Esophagus squamous epithelium (tissue), 4 donors: Measurements from ENCODE around the genes FAM131B, ZYX and OR2A42.

- PRO-cap = no peak
- RAMPAGE, long total RNA, 4 experiments = no peak in any of the 4 experiments
Observed at GRCh38 chr7:143315707-143316006, 254 bp upstream of the CLCN1 start.

DNA sequence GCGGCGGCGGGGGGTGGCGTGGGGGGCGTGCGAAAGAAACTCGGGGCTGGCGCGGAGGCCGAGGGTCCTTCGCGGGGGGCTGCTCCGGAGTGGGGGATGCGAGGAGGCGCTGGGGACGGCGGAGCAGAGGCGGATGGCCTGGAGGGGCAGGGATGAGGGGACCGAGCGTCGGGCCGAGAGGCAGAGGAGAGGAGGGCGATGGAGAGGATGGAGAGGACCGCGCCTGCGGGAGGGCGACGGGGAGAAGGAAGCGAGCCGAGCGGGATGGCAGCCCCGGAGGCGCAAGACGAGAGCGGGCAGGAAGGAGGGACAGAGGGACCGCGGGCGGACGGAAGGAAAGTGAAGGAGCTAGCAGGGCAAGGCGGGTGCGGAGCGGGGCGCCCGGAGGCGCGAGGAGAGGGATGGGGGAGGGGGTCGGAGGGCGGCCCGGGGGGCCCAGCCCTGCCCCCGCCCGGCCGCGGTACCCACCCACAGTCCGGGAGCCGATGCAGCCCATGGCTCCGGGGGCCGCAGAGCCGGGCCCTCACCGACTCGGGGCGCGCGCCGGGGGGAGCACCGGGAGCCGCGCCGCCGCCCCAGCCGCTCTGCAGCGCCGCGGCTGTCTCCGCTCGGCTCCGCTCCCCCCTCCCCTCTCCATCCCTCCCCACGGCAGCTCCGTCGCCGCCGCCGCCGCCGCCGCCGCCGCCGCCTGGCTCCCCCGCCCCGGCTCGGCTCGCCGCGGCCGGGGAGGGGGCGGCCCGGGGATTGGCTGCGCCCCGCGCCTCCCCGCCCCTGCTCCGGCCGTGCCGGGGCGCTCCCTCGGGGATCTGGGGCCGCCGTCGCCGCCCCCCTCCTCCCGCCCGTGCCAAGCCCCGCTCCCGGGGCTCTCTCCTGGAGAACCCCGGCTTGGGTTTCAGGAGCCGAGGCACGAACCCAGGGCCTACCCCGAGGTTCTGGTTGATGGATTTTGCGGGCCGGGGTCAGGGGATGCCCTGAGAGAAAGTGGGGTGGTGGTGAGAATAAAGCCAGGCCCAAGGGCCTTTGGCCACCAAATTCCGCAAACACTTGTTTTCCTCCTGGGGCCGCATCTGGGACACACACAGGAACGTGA lies at the start of gene FAM131B:
FAM131B (minus strand) TSS at position 606 of the 1,090 bp plus-strand sequence.
- PRO-cap = unidirectional peak, minus-strand start at position 632 of the sequence
- RAMPAGE, long total RNA, 4 experiments = no peak in any of the 4 experiments

DNA sequence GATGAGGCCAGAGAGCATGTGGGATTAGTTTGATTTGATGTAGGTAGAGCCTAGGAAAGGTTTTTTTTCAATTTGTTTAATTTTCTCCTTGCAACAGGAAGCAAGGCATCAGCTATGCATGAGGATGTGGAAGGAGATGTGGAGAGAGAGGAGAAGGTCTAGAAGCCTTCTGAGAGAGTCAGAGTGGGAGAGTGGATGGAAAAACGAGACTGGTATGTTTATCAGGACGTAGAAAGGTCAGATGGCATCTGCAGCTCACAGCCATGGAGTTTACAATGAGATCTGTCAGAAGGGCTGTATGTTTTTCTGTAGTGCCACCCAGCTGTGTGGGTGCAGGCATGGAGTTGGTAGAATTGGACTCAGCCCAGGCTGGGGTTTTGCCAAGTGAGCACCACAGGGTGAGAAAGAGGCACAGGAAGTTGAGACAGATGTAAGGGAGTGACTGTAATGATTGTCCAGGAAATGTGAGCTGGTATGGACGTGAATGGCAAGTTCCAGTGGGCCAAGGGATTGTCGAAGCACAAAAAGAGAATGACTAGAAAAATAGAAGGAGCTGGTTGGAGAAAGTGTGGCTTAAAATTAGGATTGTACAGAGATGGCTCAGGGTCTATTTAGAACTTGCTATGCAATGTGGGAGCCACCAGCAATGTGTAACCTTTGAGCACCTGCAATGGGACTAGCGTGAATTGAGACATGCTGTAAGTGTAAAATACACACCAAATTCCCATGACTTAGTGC lies 9.1 kb upstream of the ZYX start:
- PRO-cap = bidirectional peak, plus-strand start at position 458 of the sequence, minus-strand start at position 274 of the sequence
- RAMPAGE, long total RNA, 4 experiments = no peak in any of the 4 experiments

- PRO-cap = bidirectional peak, plus-strand start at chr7:143381347, minus-strand start at chr7:143380963
- RAMPAGE, long total RNA, 4 experiments = start-site peak on the minus strand in 3 of 4 experiments, at chr7:143380899-143380971 at its widest, 49 to 116 reads per replicate
Observed at GRCh38 chr7:143380855-143381409, at the start of gene ZYX. Gene ZYX (plus strand): TSS chr7:143381345.

GRCh38 chr7:143383838-143384936 lies 3.0 kb downstream of the ZYX start:
- PRO-cap = bidirectional peak, plus-strand start at chr7:143384294, minus-strand start at chr7:143384205
- RAMPAGE, long total RNA, 4 experiments = no peak in any of the 4 experiments

- PRO-cap = no peak
- RAMPAGE, long total RNA, 4 experiments = no peak in any of the 4 experiments
Observed at GRCh38 chr7:143410421-143411138, 1.9 kb upstream of the EPHA1 start.

GRCh38 chr7:143477506-143477812 lies 214 bp upstream of the TAS2R41 start:
- PRO-cap = no peak
- RAMPAGE, long total RNA, 4 experiments = no peak in any of the 4 experiments

- PRO-cap = no peak
- RAMPAGE, long total RNA, 4 experiments = no peak in any of the 4 experiments
Observed at GRCh38 chr7:144239475-144239952, at the start of gene OR2A42. Gene OR2A42 (minus strand): TSS chr7:144239605.

DNA sequence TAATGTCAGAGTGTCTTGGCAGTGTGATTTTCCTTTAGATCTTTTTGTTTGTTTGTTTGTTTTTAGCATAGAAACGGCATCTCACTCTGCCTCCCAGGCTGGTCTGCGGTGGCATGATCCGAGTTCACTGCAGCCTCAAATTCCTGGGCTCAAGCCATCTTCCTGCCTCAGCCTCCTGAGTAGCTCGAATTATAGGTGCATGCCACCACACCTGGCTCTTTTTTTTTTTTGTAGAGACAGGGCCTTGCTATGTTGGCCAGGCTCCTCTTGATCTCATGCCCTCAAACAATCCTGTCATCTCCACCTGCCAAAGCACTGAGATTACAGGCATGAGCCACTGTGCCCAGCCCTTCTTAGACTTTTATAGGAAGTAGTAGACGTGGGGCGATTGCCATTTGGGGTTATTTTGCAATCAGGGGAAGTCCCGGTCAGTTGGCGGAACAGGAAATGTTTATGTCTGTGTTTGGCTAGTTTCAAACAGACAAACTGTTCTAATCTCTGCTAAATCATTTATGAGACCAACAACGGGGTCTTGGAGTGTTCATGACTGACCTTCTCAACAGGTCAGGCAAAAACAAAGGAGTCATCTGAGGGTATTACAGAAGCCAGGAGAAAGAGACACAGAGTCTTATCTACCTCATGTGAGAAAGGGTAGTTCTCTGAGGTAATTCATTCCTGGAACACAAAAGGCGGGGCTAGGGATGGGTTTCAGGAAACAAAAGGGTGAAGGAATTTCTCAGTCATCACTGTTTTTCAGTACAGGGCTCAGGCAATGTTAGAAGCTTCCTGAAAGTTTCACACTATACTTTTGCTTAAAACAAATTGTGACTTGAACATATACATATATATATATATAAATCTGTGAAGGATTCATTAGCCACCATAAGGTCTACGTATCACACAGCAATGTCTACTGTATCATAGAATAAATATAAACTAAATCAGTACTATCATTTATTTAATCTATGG lies 6.5 kb upstream of the TPK1 start:
- PRO-cap = unidirectional peak, plus-strand start at position 746 of the sequence
- RAMPAGE, long total RNA, 4 experiments = no peak in any of the 4 experiments

DNA sequence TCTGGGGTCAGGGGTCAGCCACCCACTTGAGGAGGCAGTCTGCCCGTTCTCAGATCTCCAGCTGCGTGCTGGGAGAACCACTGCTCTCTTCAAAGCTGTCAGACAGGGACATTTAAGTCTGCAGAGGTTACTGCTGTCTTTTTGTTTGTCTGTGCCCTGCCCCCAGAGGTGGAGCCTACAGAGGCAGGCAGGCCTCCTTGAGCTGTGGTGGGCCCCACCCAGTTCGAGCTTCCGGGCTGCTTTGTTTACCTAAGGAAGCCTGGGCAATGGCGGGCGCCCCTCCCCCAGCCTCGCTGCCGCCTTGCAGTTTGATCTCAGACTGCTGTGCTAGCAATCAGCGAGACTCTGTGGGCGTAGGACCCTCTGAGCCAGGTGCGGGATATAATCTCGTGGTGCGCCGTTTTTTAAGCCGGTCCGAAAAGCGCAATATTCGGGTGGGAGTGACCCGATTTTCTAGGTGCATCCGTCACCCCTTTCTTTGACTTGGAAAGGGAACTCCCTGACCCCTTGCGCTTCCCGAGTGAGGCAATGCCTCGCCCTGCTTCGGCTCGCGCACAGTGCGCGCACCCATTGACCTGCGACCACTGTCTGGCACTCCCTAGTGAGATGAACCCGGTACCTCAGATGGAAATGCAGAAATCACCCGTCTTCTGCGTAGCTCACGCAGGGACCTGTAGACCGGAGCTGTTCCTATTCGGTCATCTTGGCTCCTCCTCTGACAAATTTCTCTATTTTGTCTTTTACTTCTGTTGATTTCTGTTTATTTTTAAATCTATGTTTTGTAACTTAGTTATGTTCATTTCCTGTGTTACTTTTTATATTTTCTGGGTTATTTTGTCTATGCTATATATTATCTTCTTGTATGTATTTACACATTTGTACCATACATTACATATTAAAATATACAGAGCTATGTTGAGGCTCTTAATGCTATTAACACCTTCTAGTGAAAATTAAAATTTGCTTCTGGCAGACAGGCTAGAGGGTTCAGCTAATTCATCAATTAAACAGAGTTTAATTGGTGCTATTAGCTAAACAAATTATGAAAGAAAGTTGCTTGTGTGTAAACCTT lies 97.4 kb upstream of the CNTNAP2 start:
- PRO-cap = no peak
- RAMPAGE, long total RNA, 4 experiments = no peak in any of the 4 experiments

GRCh38 chr7:148154111-148154339 lies 436.5 kb upstream of the C7orf33 start:
- PRO-cap = no peak
- RAMPAGE, long total RNA, 4 experiments = no peak in any of the 4 experiments

- PRO-cap = no peak
- RAMPAGE, long total RNA, 4 experiments = no peak in any of the 4 experiments
Observed at GRCh38 chr7:148699154-148699419, 384 bp downstream of the CUL1 start.

DNA sequence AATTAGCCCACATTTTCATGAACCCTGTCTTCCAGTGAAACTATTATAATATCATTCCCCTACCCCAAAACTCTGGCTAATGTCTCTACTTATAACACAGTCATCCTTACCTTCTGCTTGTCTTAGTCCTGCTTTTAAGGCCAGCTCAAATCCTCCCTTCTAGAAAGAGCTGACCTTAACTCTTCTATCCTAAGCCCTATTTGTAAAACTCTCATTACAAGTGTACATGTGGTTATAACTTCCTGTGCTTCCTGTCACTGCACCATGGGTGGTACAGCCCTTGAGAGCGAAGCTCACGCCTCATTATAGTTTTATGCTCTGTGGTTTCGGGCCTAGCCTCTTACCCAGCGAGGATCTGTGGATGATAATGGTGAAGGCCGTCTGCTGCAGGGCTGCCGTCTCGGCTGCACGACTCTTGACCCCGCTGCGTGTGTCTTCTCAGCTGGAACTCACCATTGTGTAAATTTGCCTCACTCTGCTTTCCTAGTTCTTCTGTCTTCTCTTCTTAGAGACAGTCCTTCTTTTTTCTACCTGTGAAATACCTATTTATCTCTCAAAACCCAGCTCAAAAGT lies 74.6 kb downstream of the CUL1 start:
- PRO-cap = no peak
- RAMPAGE, long total RNA, 4 experiments = no peak in any of the 4 experiments

- PRO-cap = no peak
- RAMPAGE, long total RNA, 4 experiments = no peak in any of the 4 experiments
Observed at GRCh38 chr7:149003490-149004408, 24.6 kb downstream of the PDIA4 start.

GRCh38 chr7:149145053-149146017 lies 1.9 kb upstream of the ZNF398 start:
- PRO-cap = bidirectional peak, plus-strand start at chr7:149145280, minus-strand start at chr7:149145134
- RAMPAGE, long total RNA, 4 experiments = no peak in any of the 4 experiments

DNA sequence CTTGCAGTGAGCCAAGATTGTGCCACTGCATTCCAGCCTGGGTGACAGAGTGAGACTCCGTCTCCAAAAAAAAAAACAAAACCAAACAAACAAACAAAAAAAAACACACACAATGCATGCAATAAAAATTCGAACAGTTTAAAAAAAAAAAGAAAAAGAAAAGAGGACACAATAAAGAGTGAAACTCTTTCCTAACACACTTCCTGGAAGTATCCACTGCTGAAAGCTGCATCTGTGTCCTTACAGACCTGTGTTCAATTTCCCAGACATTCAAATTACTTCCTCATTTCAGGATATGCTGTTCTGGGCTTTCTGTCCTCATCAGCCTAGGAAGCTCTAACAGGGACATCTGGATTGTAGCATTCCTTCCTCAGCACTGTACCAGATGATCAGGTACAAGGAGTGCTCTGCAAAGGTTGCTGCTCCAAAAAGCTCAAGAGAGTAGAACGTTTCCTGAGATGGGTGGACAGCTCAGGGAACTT lies 10.8 kb upstream of the ZNF212 start:
- PRO-cap = no peak
- RAMPAGE, long total RNA, 4 experiments = no peak in any of the 4 experiments

- PRO-cap = no peak
- RAMPAGE, long total RNA, 4 experiments = no peak in any of the 4 experiments
Observed at GRCh38 chr7:149250146-149250565, 10.7 kb downstream of the ZNF212 start.

DNA sequence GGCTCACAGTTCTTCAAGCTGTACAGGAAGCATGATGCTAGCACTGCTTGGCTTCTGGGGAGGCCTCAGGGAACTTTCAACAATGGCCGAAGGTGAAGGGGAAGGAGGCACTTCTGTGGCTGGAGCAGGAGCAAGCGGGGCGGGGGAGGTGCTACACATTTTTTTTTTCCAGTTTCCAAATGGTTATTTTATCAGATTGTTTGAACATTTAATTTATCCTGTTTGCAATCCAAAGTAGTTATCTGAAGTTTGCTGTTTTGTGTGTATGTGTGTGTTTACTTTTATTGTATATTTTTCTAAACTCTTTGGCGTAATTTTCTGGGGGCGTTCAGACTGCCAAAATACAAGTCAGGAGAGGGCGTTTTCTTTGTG lies 58.4 kb downstream of the ZNF783 start:
- PRO-cap = no peak
- RAMPAGE, long total RNA, 4 experiments = no peak in any of the 4 experiments

- PRO-cap = no peak
- RAMPAGE, long total RNA, 4 experiments = no peak in any of the 4 experiments
Observed at GRCh38 chr7:149321853-149322565, 60.0 kb downstream of the ZNF783 start.

DNA sequence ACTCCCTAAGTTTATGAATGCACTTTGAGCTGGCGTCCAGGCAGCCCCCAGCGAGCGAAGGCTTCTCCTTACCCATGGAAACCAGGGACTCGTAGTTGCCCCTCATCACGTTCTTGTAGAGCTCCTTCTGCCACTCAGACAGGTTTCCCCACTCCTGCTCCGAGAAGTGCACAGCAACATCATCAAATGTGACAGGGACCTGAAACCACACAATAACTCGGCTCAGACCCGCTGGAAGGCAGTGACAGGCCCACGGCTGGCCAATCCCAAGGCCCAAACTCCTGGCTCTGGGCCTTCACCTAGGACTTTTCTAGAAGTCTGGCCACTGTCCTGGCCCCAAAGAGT lies 6.9 kb downstream of the ZNF777 start:
- PRO-cap = no peak
- RAMPAGE, long total RNA, 4 experiments = no peak in any of the 4 experiments